ENCODE data around the gene CYP27C1.

DNA sequence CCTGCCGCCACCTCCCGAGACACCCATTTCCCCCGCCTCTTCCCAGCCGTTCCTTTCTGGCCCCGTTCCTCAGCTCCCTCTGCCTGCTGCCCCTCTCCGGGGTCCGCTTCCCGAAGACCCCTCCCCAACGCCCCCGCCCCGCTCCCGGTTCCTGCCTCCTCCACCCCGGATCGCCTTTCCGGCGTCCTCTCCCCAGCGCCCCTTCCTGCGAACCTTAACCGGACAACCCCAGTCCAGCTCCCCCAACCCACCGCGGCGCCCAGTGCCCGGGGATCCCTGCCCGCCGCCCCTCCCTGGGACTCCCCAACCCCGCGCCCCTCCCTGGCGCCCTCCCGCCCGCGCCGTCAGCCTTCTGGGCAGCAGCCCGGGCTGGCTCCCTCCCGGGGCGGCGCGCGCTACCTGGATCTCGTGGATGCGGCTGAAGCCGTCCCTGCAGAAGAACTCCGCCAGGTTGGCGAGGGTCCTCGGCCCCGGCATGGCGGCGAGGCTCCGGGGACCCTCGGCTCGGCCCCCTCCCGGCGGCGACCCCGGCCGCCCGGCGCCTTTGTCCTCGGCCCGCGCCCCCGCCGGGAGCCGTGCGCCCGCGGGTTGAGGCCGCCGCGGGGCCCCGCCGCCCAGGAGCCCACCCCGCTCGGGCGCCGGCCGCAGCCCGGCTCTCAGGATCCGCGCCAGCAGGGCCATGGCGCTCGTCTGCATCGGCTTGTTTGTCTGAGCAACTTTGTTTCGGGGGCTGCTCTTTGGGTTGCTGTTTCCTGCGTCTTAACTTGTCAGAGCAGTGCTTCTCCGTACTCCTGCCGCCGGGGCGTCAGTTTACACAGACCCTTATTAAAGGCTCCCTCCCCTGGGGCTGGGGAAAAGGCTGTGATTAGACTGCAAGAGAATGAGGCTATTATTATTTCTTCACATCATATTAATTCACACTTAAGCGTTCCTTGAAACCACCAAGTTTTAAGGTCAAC, at the start of gene CYP27C1:
TSS of gene CYP27C1 (minus strand) at position 710 of the 959 bp plus-strand sequence.
- PRO-cap: unidirectional peak, plus-strand start at position 386 of the sequence; unidirectional peak, minus-strand start at position 692 of the sequence; unidirectional peak, minus-strand start at position 710 of the sequence

GRCh38 chr2:127220549-127221134, 543 bp upstream of the CYP27C1 start:
- PRO-cap: no peak

DNA sequence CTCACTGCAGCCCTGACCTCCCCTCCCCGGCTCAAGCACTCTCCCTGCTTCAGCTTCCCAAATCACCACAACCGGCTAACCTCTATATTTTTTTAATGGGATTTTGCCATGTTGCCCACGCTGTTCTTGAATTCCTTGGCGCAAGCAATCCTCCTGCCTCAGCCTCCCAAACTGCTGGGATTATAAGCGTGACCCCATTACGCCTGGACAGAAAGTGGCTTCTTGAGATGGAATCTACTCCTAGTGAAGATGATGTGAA, 3.1 kb downstream of the MAP3K2 start:
- PRO-cap: no peak

GRCh38 chr2:127388407-127388903, 680 bp upstream of the MAP3K2 start:
- PRO-cap: no peak

DNA sequence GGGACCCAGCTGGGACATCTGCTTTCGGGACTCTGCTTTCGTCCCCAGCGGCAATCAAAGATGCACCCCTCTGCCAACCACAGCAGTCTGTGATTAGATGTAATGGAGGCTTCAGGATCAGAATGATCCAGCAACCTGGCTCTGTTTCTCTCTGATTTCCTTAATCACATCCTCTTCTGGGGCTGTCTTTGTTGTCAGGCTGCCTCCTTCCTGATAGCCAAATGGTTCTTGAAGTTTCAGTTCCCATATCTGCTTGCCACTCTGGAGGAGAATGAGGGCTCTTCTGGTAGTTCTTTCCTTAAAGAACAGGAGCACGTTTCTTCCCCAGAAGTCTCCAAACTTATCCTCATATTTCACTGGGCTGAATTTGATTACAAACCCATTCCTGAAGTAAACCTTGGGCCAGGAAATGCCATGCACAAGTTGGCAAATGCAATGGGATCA, 13.5 kb upstream of the PROC start:
- PRO-cap: no peak

DNA sequence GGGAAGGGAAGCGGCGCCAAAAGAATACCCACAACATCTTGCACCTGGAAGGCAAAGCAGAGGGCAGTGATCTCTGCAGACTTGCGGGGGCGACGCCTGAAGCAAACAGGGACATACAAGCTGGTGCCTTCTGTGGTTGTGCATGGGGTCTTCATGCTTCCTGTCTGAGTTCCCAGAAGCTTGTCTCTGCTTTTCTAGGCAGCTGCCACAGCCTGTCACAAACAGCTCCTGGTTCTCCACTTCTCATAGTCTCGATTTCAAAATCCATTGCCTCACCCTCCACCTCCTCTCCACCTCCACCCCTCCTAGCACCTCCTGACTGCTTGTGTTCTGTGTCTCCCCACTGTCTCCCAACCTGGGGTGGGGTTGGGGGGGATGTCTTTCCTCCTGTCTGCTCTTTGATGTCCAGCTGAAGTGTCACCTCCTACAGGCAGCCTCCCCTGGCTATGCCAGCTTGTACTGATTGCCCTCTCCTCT, 1.7 kb upstream of the PROC start:
- PRO-cap: no peak

GRCh38 chr2:127619819-127620266, 26.1 kb upstream of the GPR17 start:
- PRO-cap: no peak

DNA sequence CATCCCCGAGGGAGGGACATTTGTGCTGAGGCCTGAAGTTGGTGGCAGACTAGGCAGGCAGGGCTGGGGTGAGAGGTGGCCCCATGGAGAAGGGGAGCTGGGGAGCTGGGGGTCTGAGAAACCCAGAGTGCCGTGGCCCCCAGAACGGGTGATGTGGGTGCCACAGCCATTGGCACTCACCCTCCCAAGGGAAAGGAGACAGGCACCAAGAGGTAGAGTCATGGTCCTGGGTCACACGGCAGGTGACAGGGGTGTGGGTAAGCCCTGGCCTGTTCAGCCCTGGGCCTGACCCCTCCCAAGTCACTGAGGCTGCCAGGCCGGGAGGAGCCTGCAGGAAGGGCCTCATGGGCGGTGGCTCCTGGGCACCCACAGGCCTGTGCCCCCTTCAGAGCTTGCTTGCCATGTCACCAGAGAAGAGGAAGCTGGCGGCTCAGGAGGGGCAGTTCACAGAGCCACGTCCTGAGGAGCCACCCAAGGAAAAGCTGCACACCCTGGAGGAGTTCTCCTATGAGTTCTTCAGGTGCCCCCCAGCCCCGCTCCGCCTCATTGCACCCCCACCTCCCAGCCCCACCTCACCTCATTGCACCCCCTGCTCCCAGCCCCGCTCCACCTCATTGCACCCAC, 15.5 kb upstream of the GPR17 start:
- PRO-cap: no peak

DNA sequence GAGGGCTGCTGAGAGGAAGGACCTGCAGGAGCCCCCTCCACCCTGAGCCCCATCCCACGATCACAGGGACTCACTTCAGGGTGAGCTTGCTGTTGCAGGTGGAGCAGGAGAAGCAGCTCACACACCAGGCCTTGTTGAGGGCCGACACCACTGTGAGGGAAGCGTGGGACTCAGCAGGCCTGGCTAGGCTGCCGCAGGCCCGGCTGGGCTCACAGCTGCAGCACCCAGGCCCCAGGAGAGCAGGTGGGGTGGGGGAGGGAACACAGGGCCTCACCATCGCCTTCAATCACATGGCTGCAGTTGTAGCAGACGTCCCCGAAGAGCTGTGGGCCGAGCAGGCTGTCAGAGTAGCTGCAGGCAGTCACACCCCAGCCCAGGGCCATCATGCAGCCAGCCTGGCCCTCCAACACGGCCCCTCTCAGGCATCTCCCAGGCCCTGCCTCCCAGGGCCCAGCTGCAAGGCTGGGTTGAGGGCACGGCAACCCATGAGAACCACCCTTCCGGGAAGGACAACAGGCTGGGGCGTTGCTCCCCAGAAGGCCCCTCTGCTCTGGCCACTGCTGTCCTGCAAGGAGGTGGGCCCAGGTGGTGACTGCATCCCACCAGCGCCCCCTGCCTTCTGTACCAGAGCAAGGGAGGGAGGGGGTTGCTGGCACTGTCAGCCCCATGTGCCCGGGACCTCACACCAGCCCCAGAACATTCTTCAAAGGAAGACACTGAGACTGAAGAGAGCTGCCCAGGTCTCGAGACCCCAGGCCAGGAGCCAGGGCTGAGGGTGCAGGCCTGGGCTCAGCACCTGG, 5.8 kb upstream of the GPR17 start:
- PRO-cap: no peak

DNA sequence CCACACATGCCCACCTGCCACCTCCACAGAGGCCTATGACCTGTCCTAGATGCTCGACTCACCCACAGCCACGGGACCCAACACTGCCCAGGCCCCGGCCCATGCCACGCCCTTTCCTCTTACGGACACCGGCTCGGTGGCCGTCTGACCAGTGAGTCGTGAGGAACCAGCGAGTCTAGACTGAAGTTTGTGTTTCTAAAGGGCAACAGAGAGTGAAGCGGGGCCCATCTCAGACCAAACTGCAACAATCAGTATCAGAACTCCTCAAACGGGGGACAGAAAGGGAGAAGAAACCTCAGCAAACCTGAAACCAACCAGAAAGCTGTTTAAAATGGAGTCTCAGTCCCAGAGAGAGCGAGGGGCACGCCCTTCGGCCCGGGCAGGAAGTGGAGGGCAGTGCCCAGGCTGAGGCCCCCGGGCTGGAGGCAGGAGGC, 706 bp downstream of the GPR17 start:
- PRO-cap: no peak

- PRO-cap: no peak
Measured at GRCh38 chr2:127652749-127653548, 7.0 kb downstream of the GPR17 start.

DNA sequence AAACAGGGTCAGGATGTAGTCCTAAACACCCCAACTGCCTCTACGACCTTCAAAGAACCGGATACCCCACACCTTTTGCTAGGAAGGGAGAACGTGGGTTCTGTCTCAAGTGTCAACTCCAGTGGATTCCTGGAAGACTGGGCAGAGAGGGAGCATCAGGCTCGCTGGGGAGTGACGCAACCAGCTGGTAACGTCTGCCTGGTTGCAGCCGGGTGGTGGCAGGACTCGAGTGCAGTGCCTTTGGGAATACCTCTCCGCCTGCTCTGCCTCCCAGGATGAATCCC, 12.6 kb downstream of the GPR17 start:
- PRO-cap: no peak

DNA sequence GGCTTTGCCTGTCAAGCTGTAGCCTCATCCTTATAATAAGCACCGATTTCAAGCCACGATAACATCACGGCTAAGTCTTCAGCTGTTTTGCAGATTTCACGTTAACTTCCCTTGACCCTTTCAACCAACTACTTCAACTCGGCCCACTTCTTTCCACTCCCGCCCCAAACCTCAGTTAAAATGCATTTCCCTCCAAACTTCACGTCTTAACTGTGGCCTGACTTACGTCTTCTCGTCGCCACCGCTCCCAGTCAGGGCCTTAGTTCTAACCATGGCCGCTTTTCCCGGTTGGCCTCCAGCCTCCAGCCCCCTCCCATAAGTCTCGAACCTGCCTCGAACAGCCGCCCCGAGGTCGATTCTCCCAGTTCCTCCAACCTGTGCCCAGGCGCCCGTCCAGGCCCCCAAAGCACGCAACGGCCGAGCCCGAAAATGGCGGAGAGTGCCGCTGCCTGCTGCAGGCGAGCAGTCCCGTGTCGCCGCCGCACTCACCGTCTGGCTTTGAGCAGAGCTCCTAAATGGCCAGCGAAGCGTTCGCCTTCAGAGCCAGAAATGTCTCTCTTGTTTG, 366 bp downstream of the WDR33 start:
- PRO-cap: no peak

DNA sequence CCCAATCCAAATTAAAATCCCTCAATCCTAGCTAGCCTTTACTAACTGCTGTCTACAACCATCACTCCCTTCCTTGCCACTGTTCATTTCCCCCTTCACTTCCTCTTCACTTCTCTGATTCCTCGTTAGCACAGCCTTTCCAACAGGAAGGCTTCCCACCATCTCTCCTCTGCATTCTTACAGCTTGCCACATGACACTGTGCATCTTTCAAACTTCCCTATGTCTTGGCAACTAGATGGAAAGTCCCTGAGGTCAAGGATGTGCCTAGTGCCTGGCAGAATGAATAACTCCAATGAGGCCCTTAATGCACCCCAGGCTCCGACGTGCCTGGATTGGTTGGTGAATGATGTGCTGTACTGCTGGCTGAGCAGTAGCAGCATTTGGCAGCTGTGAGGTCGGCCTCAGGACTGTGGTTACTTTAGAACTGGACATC, 15.1 kb downstream of the SAP130 start:
- PRO-cap: no peak

GRCh38 chr2:128028184-128028790, 428 bp upstream of the SAP130 start:
- PRO-cap: bidirectional peak, plus-strand start at chr2:128028241, minus-strand start at chr2:128028093; bidirectional peak, plus-strand start at chr2:128028561, minus-strand start at chr2:128028521

GRCh38 chr2:128133004-128133395, 42.0 kb downstream of the UGGT1 start:
- PRO-cap: no peak

DNA sequence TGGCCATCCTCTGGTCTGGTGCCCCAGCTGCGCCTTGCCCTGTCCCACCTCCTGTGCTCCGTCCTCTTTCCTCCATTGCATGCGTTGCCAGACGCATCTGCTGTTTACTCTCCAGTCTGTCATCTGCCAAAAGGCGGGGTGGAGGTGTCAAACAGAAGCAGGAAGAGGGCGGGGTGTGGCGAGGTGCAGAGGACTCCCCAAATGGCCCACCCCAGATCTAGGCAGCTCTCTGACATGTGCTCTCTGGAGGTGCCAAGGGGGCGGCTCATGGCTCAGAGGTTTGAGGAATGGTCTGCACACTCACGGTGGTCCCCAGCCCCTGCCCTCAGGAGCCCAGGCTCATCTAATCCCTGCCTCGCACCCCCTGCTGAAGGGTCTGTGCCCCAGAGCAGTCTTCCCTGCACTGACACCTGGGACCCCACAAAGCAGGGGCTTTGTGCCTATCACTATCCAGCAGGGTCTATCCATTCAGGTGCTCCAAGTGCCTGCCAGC, 45.0 kb downstream of the HS6ST1 start:
- PRO-cap: no peak

- PRO-cap: no peak
Measured at GRCh38 chr2:128289453-128290214, 29.0 kb downstream of the HS6ST1 start.

- PRO-cap: unidirectional peak, minus-strand start at chr2:128362965
Measured at GRCh38 chr2:128362826-128363305, 44.2 kb upstream of the HS6ST1 start.

DNA sequence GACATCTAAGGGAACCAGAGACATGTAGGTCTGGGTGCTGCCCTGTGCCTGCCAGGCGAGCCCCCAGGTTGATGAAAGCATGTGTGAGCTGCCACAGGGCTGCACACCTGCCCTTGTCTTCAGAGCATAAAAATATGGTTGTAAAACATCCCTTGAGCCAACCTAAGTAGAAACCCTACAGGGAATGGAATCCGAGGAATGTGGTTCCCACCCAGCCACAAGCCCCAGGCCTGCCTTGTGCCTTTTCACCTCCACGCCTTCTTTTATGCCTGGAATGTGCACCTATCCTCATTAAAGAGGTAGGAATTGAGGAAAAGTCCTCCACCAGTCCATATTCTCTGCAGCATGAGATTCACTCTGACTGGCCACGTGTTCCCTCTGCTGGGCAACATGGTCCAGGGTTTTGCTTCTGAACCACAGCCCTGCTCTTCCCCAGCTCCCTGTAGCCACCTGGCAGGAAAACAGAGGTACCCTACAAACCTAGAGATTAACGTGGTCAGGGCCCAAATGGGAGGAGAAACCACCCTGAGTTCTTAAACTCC, 788.0 kb upstream of the RAB6C start:
- PRO-cap: no peak